GM19240 (cell line): ENCODE data around the gene DOCK9.

DNA sequence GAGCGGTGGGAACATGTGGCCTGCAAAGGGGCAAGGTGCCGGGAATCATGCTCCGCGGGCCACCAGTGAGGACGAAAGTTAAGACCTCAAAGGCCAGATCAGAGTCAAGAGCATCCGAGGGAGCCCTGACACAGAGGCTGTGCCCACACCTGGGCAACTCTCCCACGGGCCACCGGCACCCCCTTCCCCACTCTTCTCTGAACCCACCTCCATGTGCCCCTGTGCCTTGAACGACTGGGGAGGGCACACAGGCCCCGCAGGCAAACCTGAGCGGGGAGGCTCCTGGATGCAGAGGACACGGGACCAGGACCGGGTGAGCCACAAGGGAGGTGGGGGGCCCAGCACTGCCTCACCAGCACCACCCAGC lies 49.5 kb downstream of the STK24 start:
- RRBS, result no CpG with 5 or more reads among the region's 13 CpGs

DNA sequence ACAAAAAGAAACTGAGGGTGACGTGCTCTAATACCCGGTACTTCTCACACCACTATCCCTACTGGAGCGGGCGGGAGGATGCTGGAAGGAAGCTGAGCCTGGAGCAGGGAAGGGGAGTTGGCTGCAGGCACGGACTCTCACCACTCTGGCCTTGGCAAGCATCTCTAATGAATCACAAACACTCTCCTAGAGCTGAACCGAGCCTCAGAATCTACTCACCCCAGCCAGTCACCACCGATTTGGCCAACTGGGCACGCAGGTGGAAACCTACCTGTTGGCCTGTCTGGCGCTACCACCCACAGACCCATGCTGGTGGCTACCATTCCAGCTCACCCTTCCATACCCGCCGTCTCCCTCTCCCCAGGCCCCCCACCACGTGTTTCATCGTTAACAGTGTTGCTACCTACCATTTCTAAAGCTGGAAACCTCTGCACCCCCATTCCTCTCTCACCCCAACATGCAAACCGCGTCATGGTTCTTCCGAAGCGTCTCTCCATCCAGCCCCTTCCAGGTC lies 48.0 kb downstream of the STK24 start:
- RRBS, result no CpG with 5 or more reads among the region's 17 CpGs

GRCh38 chr13:98975655-98976777 lies 1.8 kb downstream of the DOCK9 start:
- RRBS, result no CpG with 5 or more reads among the region's 8 CpGs

DNA sequence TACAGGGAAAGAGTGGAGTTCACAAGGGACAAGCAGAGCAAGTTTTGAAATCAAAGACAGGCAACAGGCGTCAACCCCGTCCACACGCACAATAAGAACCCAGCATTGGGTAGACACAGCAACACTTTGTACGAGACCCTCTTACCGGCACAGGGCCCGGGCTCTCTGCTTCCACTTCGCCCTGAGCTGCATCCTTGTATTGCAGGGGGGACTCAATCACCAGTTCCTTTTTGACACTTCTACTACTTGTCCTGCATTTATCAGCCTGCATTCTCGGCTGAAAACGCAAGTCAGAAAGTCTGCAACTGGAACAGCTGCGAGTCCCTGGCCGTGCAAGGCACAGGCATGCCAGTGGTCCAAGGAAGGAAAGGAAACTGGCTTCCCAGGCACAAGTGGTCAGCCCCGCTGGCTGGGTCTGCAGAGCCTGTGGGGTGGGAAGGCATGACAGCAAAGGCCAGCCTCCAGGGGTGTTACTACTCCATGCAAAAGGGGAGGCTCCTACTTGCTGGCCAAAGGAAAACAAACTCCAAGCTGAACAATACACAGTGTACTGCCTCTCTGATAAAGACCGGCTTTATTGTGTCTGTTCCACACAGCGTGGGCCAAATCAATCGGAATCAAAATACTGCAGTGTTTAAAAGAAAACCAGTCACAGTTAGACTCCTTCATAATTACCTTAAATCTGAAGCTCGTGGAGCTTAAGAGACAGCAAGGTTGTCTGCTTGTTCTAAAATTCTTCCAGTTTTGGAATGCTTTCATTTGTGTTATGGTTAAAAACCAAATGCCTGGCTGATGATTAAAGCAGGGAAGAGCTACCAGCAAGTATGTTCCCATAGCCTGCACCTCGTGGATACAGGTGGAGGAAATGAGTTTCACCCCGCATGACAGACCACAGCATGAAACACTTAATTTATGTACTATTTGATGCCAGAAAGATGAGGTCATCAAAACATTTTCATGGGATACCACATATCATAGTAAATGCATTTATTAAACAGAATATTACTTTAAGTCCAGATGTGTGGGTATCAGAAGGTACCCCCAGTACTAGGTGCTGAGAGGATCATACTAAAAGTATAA lies at the start of gene DOCK9:
DOCK9 (minus strand) TSS at position 426 of the 1,080 bp plus-strand sequence.
- RRBS, result no CpG with 5 or more reads among the region's 18 CpGs

DNA sequence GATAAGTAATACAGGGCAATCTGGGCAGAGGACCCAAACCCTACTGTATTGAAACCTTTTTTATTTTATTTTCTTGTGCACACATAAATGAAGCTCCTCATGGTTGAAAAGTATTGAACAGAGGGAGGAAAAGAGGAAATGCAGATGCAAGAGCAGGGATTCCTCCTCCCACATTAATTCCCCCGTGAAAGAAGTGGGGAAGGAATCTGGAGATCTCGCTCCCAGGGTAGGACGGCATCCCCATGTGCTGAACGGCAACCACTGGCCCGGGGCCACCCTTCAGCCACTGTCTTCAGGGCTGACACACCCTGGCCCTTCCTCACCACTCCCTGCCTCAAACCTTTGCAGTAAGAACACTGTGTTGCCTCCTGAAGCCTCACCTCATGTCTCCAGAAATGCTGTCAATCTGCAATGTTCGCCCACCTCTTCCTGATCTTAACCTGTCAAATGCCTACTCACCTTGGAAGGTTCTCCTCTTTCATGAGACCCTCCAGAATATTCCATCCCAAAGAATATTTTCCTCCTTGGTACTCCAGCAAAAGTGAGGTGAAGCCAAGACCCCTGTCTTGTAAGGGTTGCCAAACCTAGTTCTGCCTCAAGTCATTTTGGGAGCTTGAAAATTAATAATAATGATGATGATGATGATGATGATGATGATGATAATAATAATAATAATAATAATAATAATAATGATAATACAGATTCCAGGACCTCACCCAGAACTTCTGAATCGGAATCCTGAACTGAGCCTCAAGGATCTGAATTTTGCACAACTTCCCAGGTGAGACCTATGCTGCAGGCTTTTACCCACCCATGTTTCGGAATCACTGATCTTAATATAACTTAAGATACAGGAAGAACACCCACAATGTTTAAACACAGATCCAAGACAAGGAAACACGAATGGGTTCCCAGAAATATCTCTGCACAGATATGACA lies 11.1 kb upstream of the DOCK9 start:
- RRBS, result no CpG with 5 or more reads among the region's 9 CpGs

GRCh38 chr13:99257239-99257531 lies 994 bp downstream of the GPR18 start:
- RRBS, result no CpG with 5 or more reads among the region's 1 CpG

DNA sequence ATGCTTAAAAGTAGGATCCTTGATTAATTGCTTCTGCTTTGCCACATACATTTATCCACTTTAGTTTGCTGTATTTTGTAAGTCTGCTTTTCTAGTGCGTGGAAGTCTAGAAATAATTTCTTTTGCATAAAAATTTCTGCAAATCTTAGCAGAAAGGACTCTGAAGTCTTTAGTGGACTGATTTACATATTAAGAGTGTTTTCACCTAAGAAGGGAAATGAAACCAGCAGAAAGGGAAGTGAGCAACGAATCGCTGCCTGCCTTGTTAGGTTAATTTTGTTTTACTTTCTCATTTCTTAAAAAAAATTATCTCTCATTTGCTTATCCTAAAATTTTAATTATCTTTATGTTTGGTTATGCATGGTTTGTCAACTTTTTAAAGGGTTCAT lies 721 bp upstream of the GPR18 start:
- RRBS, result no CpG with 5 or more reads among the region's 3 CpGs

- RRBS, result no CpG with 5 or more reads among the region's 2 CpGs
Measured at GRCh38 chr13:99269875-99270422, 11.8 kb upstream of the GPR18 start.

- RRBS, result no CpG with 5 or more reads among the region's 11 CpGs
Measured at GRCh38 chr13:99322194-99323286, 15.3 kb upstream of the GPR183 start.

GRCh38 chr13:99340044-99340644 lies 32.9 kb upstream of the GPR183 start:
- RRBS, result no CpG with 5 or more reads among the region's 9 CpGs

DNA sequence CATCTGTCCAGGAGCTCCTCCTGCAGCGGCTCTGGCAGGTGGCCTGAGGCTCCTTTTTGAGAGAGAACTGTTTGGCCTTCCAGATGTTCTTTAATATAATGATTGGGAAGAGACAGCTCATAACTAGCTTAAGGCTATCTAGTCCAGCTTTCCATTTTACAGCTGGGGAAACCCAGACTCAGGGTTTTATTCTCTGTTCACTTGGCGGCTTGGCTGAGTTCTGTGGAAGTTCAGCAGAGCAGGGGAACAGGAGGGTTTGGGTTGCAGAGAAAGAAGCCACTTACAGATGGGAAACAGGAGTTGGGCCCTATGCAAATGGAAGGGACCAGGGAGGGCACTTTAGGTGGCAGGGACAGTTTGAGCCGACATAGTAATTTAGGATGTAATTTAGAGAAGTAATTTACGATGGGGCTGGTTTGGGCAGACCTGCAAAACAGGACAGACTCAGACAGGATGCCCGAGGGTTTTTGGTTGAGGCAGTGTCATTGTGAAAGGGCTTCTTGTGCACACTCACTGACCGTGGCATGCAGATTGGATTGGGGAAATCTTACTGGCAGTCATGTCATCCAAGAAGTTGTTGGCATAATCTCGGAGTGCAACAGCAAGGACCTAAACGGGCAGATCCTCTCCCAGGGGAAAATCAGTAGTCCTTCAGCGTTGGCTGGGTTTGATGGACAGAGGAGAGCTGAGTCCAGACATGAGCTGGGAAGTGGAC lies 47.2 kb upstream of the GPR183 start:
- RRBS, result no CpG with 5 or more reads among the region's 9 CpGs

DNA sequence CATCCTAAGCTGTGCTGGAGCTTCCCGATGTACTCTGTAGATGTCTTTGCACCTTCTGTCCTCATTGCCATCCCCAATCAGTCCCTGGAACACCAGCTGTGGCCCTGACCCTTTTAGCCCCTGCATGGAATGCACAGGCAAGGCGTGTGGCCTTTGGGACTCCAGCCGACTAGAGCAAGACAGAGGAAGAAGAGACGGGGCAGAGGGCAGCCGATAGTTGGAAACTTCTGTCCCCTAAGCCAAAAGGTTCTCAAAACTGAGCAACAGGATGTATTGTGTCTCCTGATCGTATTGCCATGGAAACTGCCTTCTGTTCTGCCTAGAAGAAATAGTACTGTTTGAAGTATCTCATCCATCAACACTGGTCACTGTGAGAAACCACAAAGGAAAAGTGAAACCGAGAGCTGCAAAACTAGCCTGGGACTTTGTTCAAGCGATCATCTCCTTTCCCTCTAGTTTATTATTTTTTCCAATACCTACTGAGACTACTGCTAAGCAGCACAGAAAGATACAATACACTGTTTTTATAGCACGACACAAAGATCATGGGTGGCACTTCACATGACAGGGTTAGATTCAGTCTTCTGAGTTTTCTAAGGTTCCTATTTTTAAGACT lies 49.1 kb upstream of the GPR183 start:
- RRBS, result no CpG with 5 or more reads among the region's 9 CpGs

DNA sequence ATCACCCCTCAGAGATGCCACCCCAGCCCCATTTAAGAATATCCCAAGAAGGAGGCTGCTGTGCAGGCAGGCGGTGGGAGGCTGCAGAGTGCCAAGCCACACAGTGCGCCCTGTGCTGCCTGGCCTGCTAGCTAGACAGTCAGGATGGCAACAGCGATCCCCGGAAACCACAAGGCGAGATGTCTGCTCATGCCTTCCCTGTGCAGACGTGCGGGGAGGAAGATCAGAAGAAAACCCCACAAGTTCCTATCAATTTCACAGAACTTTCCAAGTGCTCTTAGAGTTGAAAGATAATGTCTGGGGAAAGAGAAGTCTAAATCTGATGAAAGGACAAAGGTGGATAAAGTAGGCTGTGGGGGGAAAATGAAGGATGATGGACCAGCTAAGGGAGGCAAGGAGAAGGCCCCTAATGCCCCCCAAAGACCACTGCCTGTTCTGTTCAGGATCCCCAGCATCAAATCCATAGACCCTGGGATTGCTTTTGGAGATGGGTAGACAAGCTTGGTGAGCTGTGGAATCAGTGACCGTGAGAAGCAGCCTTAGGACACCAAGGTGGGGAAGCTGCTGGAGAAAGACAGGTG lies 64.9 kb upstream of the GPR183 start:
- RRBS, result no CpG with 5 or more reads among the region's 8 CpGs

- RRBS, result no CpG with 5 or more reads among the region's 13 CpGs
Measured at GRCh38 chr13:99380604-99381303, 73.6 kb upstream of the GPR183 start.

GRCh38 chr13:99416820-99417725 lies 84.2 kb upstream of the TM9SF2 start:
- RRBS, result 89% methylated on average over 1 of the region's 25 CpGs

GRCh38 chr13:99464437-99464960 lies 36.8 kb upstream of the TM9SF2 start:
- RRBS, result no CpG with 5 or more reads among the region's 9 CpGs

GRCh38 chr13:99979813-99980449 lies 1.7 kb upstream of the ZIC2 start:
- RRBS, result 14% methylated on average over 21 of the region's 56 CpGs

DNA sequence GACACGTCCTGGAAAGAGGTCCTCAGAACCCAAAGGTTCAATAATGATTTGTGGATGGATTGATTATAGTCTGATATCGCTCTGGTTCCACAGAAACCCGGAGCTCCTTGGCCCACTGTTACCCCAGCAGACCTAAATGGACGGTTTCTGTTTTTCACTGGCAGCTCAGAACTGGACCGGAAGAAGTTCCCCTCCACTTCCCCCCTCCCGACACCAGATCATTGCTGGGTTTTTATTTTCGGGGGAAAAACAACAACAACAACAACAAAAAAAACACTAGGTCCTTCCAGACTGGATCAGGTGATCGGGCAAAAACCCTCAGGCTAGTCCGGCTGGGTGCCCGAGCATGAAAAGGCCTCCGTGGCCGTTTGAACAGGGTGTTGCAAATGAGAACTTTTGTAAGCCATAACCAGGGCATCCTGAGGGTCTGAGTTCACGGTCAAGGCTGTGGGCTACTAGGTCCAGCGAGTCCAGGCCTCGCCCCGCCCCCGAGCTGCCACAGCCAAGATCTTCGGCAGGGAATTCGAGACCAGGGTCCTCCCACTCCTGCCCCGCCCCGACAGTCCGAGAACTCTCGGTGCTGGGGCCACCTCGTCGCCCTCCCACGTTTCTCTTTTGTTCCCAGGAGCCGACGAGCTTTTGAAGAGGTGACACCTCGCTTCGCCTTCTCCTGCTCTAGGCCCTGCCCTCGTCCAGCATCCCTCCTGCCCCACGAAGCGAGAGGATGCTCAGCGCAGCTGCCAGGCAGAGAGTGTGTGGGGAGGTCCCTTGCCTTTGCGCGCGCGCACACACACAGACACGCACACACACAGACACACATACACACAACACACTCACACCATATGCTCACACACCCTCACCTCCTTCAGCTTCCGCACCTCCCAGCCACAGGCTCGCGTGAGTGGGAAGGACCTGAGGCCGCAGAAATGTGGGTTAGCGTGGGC lies 8.7 kb downstream of the ZIC2 start:
- RRBS, result 20% methylated on average over 2 of the region's 44 CpGs

- RRBS, result no CpG with 5 or more reads among the region's 9 CpGs
Measured at GRCh38 chr13:100090059-100090591, 1.2 kb downstream of the PCCA start.